Non-pigmented ciliary epithelial cell (primary cell): ENCODE measurements around the genes OS9, AGAP2 and CTDSP2.

DNA sequence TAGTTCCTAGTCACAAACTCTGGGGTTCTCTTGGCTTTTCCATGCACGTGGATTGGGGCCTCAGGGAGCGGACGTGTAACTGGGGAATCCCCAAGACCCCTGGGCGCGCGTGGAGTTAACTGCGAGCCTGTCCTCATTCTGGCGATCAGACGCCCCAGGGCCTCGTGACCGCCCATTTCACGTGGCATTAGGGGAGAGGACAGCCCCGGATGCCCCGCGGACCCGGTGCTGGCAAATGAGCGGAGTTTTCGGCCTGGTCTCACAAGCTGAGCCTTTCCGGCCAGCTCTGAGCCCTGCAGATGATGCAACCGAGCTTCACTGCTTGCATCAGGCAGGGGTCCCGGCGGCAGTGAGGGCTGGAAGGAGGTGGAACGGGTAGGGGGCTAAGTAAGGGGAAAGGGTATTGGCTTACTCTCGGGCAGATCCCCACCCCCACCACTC, 379 bp downstream of the SHMT2 start:
- RRBS, result 3% methylated on average over 6 of the region's 24 CpGs

DNA sequence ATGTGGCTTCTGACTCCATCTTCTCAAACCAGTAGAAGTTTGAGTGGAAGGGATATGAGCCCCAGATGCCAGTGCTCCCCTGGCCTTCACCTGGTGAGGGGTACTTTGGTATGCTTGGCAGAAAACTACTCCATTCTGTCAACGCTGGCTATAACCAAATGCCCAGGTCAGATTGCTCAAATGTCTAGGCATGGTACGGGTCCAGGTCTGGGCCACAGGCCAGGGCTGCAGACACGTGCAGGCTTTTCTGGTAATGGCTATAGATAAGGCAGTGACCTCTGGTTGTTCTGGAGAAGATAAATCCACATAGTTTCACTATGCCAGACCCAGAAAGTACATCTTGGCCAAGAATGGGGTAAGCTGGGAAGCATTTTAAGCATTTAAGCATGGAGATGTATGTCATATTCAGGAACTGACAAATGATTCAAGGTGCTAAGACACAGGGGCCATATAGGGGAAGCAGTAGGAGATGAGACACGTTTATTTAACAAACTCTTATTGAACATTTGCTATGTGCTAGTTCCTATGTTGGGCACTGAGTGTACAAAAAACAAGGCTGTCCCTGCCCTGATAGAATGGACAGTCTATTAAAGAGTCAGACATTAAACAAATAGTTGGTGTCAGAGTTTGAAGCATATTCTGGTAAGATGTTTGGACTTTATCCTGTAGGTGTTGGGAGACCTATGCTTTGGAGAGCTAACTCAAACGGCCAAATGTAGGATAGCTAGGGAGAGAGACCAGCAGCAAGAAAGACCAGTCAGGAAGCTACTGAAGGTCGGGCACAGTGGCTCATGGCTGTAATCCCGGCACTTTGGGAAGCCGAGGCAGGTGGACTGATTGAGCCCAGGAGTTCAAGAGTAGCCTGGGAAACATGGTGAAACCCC, 8.5 kb upstream of the STAC3 start:
- RRBS, result no CpG with 5 or more reads among the region's 8 CpGs

DNA sequence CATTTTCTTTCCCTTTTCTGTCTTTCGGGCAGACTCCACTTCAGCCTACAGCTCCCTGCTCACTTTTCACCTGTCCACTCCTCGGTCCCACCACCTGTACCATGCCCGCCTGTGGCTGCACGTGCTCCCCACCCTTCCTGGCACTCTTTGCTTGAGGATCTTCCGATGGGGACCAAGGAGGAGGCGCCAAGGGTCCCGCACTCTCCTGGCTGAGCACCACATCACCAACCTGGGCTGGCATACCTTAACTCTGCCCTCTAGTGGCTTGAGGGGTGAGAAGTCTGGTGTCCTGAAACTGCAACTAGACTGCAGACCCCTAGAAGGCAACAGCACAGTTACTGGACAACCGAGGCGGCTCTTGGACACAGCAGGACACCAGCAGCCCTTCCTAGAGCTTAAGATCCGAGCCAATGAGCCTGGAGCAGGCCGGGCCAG, 972 bp downstream of the INHBE start:
- RRBS, result no CpG with 5 or more reads among the region's 11 CpGs

GRCh38 chr12:57516211-57516745, 4.0 kb downstream of the DDIT3 start:
- RRBS, result no CpG with 5 or more reads among the region's 8 CpGs

DNA sequence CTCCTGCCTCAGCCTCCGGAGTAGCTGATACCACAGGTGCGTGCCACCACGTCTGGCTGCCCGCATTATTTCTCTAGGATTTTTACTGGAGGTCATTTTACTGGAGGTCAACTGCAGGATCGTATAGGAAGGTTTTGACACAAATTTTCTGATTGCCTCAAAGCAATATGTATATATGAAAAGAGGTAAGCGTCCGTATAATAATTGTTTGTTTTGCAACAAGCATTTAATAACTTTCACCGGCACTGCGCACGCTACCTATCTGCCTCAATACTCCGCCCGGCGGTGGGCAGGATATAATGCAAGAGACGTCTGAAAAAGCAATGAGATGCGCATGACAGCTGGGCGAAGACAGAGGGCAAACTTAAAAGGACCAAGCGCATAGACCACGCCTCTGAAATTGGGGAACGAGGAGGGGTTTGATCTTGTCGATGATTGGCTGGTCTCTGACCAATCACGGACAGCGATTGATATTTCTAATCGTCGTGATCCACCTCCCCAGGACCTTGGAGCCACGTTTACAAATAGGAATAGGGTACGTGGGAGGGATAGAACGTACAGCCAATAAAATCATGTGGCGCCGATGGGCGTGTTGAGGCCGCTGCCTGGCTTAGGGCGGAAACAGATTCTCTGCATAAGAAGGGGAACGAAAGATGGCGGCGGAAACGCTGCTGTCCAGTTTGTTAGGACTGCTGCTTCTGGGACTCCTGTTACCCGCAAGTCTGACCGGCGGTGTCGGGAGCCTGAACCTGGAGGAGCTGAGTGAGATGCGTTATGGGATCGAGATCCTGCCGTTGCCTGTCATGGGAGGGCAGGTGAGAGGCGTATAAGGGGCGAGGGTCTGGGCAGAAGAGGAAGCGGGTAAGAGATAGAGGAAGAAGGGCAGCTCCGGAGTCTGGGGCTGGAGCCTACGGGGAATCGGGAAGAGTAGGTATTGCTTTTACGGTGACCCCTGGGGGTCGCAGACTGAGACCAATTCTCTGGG, at the start of gene OS9:
Gene OS9, plus strand, starts transcription at position 624 of the 985 bp plus-strand sequence.
- RRBS, result no CpG with 5 or more reads among the region's 51 CpGs

- RRBS, result no CpG with 5 or more reads among the region's 6 CpGs
Measured at GRCh38 chr12:57723588-57724149, 14.9 kb downstream of the AGAP2 start.

- RRBS, result 0% methylated on average over 4 of the region's 31 CpGs
Measured at GRCh38 chr12:57725850-57726463, 12.6 kb downstream of the AGAP2 start.

GRCh38 chr12:57737861-57738359, 632 bp downstream of the AGAP2 start:
- RRBS, result 3% methylated on average over 29 of the region's 58 CpGs

DNA sequence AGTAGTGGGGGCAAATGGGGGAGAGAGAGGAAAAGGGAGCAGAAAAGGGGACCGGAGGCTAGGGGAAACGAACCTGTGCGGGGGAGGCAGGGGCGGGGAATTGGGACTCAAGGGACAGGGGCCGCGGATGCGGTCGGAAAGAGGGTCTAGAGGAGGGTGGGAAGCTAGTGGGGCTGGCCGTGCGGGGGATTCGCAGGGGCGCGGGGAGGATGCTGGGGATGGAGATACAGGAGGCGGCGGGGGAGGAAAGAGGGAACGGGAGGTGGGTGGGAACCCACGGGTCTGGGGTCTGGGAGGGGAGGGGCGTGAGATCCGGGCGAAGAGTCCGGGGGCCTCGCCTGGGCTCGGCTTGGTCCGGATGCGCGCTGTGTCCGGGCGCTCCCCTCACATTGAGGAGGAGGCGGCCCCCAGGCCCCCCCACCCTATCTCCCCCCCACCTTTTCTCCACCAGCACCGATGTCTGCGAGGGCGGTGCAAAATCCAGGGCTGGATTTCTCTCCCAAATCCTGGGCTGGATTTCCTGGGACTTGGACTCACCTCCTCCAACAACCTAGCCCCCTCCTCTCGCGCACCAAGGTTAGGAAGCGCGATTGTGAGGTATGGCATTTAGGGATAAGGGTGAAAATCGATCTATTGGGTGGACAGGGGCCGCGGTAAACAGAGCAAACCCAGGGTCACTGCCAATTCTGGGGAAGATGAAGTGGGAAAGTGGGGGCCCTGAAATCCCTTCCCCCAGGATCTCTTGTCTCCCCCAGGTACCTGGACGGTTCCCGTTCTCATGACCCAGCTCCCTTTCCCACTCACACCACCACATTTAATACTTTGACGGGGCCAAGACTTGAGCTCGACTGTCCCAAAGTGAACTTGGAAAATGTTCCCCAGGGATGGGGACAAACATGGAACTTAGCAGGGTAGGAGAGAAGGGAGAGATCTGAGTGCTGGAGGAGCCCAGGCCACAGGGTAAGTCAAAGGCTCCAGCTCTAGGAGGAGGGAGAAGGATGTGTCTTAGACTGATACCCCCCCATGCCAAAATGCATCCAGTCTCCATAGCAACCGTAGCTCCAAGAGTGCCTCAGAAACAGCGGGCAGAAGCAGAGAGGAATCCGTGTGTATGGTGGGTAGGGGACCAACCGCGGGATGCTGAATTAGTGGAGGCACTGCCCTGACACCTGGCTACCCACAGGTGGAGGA, at the start of gene AGAP2:
Gene AGAP2, minus strand, starts transcription at position 169 of the 1,191 bp plus-strand sequence.
- RRBS, result no CpG with 5 or more reads among the region's 48 CpGs

DNA sequence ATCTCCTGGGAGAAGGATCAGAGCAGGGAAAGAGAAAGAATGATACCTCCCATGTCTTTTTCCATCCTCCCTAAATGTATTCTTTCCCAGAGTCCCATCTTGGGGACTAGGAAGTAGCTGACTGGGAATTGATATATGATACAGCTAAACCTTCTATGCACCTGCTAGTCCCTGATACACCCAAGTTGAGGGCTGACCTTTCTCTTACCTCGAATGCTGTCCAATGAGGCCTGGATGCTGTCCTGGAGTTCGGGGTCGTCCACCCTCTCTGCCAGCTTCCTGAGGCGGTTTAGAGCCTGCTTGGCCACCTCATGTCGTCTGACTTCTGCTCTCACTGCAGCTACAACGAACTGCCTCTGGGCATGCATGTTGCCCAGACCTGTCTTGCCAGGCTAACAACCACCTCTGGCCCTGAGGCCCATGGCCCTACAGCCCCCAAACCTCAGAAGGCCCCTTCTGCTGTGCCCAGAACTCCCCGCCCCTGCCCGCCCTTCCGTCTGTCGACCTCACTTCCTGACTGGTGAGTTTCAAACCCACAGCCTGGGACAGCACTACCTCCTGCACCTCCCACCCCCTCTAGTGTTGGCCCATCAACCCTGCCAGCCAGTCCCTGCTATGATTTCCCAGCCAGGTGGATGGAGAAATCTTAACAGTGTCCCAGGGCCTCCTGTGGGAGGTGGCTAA, 3.0 kb upstream of the TSPAN31 start:
- RRBS, result no CpG with 5 or more reads among the region's 10 CpGs

GRCh38 chr12:57756230-57756659, 1.3 kb downstream of the MARCHF9 start:
- RRBS, result no CpG with 5 or more reads among the region's 7 CpGs

DNA sequence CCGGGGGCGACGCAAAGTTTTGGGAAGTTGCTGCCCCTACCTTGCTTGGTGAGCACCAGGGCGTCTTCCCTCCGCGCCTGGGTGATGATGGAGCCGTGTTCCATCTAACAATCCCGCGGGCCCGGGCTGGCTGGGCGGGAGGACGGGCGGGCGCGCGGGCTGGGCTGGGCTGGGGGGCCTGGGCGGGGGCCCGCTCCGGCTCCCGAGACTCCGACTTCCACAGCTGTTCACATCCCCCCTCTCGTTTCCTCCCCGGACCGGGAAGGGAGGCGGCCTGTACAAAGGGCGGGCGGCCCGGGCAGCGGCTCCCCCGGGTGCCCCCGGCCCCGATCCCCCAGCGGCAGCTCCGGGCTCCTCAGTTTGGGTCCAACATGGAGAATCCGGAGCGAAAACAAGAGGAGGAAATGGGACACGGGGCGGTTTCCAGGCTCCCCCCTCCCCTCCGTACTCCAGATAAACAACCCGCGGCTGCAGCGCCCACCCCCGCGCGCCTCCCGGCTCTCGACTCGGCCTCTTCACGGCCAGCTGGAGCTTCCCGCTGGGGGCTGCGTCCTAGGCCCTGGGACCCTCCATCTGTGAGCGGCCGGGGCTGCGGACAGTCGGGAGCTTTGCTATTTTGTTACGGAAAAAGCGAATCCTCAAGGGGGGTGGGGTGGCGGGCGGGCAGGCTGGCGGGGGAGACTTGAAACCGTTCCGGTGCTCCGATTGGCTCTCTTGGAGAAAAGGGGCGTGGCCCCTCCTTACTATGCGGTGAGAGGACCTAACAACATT, at the start of gene CTDSP2:
Gene CTDSP2, minus strand, starts transcription at position 398 of the 771 bp plus-strand sequence.
- RRBS, result 2% methylated on average over 32 of the region's 65 CpGs

GRCh38 chr12:57881365-57882171, 35.0 kb upstream of the CTDSP2 start:
- RRBS, result no CpG with 5 or more reads among the region's 2 CpGs

- RRBS, result no CpG with 5 or more reads among the region's 3 CpGs
Measured at GRCh38 chr12:57929364-57929814, 12.0 kb upstream of the ATP23 start.

DNA sequence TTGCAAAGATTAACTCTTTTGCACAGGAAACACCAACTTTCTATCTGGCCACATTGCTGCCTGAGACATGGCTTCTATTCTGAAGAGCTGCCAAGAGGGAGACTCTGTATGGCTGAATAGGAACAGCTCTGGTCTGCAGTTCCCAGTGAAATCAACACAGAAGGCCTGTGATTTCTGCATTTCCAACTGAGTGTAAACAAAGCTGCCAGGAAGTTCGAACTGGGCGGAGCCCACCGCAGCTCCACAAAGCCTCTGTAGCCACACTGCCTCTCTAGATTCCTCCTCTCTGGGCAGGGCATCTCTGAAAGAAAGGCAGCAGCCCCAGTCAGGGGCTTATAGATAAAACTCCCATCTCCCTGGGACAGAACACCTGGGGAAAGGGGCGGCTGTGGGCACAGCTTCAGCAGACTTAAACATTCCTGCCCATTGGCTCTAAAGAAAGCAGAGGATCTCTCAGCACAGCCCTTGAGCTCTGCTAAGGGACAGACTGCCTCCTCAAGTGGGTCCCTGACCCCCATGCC, 484.7 kb downstream of the ATP23 start:
- RRBS, result no CpG with 5 or more reads among the region's 4 CpGs

GRCh38 chr12:58781576-58782131, 138.7 kb downstream of the LRIG3 start:
- RRBS, result no CpG with 5 or more reads among the region's 7 CpGs

GRCh38 chr12:58906871-58907392, 13.4 kb downstream of the LRIG3 start:
- RRBS, result no CpG with 5 or more reads among the region's 3 CpGs

DNA sequence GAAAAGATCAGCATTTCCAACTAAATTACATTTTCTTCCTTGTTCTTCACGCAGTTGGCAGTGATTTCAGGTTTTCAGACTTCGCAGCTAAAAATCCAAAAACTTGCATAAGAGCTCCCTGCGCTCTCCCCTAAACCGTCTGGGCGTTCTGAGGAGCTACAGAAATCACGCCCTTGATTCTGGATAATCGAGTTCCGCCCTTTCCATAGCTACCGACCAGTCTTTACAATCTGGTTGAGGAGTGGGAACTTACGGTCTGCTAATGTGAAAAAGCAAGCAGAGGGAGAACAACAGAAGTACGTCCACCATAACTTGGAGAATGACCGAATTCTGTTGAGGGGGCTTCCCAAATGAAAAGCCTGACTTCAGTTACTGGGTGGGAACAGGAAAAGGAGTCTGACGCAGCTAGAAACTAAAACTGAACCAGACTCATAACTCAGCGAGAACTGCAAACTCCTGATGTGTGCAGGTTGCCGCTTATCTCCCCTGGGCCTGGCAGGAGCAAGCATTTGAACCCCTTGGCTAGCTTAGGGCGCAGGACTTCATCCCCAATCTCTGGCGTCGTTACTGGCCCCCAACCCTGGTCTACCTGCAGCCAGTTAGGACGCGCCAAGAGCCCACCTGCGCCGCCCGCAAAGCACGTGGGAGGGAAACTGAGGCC, 1.0 kb downstream of the LRIG3 start:
- RRBS, result no CpG with 5 or more reads among the region's 24 CpGs

- RRBS, result no CpG with 5 or more reads among the region's 5 CpGs
Measured at GRCh38 chr12:59078802-59079421, 158.6 kb upstream of the LRIG3 start.